ENCODE measurements around a stretch of chr20.

- RRBS, result no CpG with 5 or more reads among the region's 11 CpGs
Observed at GRCh38 chr20:38428252-38429072, 44.2 kb upstream of the RALGAPB start.

GRCh38 chr20:38548576-38548961 lies 32.4 kb upstream of the ADIG start:
- RRBS, result no CpG with 5 or more reads among the region's 1 CpG

- RRBS, result 2% methylated on average over 6 of the region's 39 CpGs
Observed at GRCh38 chr20:38748579-38749074, 367 bp downstream of the ACTR5 start.

DNA sequence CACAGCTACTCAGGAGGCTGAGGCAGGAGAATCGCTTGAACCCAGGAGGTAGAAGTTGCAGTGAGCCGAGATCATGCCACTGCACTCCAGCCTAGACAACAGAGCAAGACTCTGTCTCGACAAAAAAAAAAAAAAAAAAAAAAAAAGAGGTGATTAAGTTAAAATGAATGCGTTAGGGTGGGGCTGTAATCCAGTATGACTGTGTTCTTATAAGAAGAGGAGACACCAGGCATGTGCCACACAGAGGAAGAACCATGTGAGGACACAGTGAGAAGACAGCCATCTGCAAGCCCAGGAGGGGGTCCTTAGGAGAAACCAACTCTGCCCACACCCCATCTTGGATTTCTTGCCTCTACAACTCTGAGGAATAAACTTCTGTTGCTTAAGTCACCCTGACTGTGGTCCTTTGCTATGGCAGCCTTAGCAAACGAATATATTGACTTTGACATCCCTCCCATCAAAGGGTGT lies 16.0 kb upstream of the PPP1R16B start:
- RRBS, result no CpG with 5 or more reads among the region's 5 CpGs

- RRBS, result 4% methylated on average over 15 of the region's 35 CpGs
Observed at GRCh38 chr20:38893837-38894465, 32.3 kb upstream of the FAM83D start.

- RRBS, result no CpG with 5 or more reads among the region's 11 CpGs
Observed at GRCh38 chr20:39155930-39156282, 193.8 kb downstream of the DHX35 start.

DNA sequence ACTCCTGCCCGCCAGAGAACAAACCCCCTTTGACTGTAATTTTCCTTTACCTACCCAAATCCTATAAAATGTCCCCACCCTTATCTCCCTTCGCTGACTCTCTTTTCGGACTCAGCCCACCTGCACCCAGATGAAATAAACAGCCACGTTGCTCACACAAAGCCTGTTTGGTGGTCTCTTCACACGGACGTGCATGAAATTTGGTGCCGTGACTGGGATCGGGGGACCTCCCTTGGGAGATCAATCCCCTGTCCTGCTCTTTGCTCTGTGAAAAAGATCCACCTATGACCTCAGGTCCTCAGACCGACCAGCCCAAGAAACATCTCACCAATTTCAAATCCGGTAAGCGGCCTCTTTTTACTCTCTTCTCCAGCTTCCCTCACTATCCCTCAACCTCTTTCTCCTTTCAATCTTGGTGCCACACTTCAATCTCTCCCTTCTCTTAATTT lies 419.7 kb downstream of the MAFB start:
- RRBS, result no CpG with 5 or more reads among the region's 11 CpGs

DNA sequence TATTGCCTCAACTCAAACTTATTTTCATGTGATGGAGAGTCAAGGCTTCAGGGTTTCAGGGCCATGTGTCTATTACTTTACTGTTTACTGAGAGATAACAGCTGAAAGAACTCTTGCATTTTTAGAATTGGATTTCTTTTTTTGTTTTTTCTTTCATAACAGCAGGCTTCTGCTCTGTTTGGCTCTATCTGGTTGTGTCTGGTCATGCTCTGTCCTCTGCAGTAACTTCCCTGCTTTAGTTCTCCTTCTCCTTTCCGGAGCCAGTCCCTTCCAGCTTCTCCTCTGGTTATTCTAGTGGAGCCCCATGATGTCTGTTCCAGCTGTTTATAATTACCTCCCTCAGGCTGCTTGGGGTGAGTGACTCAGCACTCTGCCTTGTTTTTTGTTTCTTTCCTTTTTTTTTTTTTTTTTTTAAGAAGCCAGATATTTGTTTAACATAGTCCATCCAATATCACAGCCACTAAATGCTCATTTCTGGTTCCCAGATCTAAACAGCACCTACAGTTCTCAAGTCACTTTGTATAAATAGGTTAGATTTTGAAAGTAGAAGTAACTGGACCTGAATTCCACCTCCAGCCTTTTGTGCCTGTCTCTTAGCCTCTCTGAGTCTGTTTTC lies 409.6 kb downstream of the MAFB start:
- RRBS, result no CpG with 5 or more reads among the region's 1 CpG

- RRBS, result no CpG with 5 or more reads among the region's 5 CpGs
Observed at GRCh38 chr20:40498055-40498755, 190.8 kb downstream of the MAFB start.

DNA sequence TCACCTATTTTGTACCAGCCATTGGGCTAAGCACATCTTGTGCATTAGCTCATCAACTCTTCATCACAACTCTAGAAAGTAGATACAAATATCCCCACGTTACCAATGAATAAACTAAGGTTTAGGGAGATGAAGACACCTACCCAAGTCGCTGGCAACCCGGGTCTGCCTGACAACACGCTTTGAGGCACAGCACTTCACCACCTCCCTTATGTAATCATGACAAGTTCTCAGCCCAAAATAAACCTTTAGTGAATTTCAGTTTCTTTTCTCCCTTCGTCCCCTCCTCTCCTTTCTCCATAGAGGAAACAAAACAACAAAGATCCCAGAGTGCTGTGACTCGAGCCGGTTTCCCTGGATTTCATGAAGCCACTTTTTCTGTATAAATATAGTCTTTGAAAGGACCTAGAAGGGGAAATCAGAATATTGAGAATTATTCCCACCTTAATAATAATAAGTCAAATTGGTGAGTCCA lies 105.4 kb downstream of the MAFB start:
- RRBS, result no CpG with 5 or more reads among the region's 7 CpGs

DNA sequence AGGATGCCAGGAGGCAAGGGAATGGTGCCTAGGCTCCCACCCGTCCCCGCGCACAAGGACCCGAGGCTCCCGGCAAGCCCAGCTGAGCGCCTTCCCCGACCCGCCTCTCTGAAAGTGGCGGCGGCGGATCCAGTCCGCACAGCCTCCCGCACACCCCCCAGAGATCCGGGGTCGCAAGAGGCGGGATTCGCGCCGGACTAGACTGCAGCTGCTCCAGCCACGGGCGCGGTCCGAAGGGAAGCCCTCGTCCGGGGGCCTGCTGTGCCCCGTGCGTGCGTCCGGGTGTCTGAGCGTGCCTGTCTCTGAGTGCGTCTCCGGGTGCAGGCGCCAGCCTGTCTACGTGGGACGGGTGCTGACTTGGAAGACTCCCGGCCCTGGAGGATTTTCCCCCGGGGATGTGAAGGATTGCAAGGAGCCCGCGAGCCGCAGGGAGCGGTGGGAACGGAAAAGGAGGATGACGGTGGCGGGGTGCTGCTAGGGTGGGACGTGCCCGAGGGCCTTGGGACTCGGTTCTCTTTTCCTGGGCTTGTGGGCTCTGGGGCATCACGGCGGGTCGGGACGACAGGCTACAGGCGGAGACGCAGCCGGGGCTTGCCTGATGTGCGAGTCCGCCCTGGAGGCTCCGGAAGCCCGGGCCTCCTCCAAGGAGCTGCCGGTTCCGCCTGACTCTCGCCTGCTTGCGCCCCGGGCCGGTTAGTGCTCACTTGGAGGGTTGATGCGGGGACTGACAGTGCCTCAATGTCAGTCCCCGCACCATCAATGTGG lies 5.8 kb downstream of the MAFB start:
- RRBS, result 25% methylated on average over 25 of the region's 66 CpGs

DNA sequence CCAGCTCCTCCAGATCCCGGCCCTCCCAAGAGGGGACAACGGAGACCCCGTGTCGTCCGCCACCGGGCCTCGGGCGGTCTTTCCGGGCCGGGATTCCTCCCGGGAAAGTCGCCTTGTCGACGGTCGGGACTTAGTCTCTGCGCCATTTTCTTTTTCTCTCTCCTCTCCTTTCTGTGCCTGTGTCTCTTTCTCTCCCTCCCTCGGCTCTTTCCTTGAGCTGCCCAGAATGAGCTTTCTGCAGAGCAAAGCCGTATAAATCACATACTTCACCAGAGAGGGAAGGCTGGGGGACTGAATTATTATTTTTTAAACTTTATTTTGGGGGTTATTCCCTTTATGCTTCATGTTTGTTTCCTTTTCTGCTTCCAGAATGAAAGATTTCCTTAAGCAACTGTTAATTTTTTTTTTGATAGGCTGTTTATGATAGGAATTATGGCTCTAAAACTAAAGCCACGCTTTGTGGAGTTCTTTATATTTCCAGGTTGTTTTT lies 1.1 kb downstream of the TOP1 start:
- RRBS, result 4% methylated on average over 6 of the region's 19 CpGs

DNA sequence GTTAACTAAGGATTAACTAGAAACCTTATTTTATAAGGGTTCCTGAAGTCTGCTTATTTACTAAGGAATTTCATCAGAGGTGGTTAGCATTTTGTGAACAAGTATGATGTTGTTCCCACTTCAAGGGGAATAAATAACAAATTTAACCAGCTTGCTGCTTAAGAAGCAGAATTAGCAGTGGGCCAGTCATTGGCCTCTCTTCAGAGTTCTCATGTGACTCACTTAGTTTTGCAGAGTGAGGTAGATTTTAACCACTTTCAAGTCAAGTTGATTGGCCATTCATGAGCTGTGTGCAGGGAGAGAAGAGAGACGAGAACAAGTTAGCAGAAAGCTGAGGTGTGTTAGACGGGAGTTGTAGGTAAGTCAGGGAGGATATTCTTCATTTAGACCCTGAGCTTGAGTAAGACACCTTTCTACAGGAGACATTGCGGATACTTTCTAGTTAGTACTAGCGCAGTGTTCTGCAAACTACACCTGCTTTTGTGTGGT lies 18.1 kb downstream of the TOP1 start:
- RRBS, result no CpG with 5 or more reads among the region's 4 CpGs

- RRBS, result no CpG with 5 or more reads among the region's 6 CpGs
Observed at GRCh38 chr20:41092856-41093539, 44.3 kb upstream of the PLCG1 start.

DNA sequence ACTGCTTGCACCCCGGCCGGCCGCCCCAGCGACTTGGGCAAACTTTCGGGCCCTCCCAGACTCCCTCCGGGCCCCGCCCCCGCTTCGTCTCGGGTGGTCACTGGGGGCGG lies 432 bp downstream of the PLCG1 start:
- RRBS, result 2% methylated on average over 7 of the region's 11 CpGs

- RRBS, result no CpG with 5 or more reads among the region's 12 CpGs
Observed at GRCh38 chr20:41169976-41170451, 32.7 kb downstream of the PLCG1 start.

- RRBS, result no CpG with 5 or more reads among the region's 13 CpGs
Observed at GRCh38 chr20:41171872-41172745, 34.8 kb downstream of the PLCG1 start.

DNA sequence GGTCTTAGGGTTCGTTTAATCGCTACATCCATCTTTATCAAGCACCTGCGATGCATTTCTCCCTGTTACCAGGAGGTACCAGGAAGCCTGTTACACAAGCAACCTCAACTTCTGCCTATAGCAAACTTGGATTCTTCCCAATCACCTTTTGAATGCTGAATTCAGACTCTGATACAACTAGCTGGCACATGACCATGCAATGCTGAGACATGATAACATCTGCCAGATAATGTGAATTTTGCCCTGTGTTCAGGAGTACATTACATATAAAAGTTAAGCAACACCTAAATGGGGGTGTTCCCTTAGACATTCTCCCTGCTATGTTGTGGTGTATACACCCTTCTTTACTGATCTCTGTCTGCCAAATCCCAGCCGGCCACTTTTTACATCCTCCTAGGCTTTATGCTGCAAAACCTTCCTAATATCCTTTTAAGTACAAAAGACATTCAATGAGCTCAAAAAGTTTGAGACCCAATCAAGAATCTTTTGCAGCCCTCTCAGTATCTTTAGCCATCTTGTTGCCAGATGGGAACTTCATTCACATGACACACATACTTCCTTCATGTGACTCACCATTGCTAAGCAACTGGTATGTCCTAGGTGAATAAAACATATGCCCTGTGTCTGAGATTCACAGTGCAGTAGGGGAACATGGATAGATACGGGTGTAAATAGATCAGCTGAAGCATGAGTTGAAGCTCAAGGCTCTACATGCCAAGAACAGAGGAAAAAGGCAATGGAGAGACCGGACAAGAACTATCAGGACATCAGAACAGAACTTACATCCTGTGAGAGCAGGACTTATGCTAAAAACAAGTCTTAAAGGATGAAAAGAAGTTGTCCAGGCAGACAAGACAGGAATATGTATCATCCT lies 84.3 kb downstream of the ZHX3 start:
- RRBS, result no CpG with 5 or more reads among the region's 6 CpGs

DNA sequence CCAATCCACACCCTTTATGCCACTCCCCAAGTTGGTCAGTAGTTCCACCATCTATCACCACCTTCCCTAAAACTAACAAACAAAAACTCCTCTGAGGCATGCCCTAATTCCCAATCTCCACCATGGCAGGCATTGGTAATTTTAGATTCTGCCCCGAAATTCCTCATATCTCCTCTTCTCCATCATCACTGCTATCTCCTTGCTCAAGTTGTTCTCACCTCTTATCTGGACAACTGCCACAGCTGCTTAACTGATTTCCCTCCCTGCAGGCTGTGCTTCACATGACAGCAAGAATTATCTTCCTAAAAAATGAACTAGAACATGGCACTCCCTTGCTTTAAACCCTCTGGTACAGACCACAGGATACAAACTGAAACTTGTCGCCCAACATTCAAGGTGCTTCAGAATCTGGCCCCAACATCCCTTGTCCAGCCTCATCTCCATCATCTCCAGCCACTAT lies 55.6 kb downstream of the ZHX3 start:
- RRBS, result no CpG with 5 or more reads among the region's 2 CpGs

DNA sequence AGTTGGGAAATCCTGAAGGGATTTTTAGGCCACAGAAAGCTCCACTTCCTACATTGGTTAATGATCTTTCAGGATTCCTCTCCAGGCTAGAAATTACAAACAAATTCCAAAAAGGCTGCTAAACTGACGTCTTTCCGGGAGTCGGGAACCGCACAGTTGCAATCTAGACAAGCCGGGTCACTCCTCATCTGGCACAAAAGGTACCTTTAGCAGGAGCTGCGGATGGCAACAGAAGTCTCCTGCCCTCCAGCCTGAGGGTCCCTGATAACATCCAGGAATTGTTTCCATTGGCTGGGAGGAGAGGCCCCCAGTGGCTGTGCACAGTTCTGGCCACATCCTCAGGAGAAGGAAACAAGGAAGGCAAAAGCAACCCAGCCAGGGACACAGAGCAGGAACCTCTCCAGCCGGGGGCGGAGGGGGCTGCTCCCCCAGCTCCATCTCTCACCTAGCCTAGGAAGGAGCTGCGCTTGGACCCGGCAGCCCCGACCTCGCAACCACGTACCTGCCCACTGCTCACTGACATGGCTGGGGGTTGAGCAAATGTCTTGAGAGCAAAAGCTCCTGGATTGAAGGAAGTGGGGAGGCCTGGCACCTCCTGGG lies 5.8 kb upstream of the LPIN3 start:
- RRBS, result 90% methylated on average over 7 of the region's 13 CpGs